Ascending aorta (tissue), 1 donor: ENCODE measurements around a stretch of chr17.

GRCh38 chr17:76500515-76500884 lies 723 bp downstream of the RHBDF2 start:
- PRO-cap: no peak

GRCh38 chr17:76557318-76558060 lies 17.6 kb downstream of the PRCD start:
- PRO-cap: bidirectional peak, plus-strand start at chr17:76557775, minus-strand start at chr17:76557594

DNA sequence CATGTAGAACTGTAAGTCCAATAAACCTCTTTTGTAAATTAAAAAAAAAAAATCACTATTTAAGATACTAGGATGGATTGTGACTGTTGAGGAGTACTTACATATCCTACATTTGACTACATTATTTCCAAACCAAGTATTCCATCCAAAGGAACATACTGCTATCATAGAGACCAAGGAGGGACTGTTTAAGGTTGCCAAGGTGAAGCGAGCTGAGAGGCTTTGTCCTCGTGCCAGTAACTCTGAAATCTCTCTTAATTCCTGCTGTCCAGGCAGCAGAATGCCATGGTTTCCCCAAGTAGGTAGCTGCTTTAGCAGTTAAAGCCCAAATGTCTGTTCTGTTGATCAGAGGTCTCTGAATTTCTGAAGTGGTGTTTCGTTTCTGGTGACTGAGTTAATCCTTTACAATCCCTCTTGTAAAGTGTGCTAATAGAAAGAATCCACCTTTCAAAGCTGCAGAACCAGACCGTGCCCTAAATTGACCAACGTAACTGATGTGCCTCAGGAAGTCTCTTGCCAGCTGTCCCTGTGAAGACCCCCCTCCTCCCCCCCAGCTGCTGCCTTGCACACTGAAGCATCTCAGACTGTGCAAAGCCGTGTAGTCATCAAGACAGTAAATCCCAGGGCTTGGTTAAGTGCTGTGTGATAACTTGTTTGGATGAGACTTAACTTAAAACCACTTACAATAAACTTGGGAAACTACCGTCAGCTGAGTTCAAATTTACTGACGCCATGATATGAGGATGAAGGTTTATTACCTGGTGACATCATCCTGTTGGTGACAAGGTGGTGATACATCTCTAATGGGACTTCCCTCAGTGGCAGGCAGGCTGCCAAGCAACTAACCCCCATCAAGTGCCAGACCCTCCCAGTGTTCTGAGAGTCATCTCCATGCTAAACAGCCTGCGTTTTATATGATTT lies 20.8 kb downstream of the ST6GALNAC2 start:
- PRO-cap: no peak

DNA sequence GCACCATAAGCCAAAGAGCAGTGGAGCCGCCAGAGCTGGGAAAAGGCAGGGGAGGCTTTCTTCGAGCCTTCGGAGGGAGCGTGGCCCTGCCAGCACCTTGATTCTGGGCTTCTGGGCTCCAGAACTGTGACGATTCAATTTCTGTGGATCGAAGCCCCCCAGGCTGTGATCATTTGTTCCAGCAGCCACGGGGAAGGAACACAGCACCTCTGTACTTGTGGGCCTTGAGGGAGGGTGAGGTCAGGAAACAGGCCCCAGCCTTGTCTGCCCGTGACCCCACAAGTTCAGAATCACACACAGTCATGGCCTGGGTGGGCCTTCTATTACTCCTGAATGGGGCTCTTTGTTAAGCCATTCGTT lies 10.2 kb downstream of the ST6GALNAC2 start:
- PRO-cap: no peak

DNA sequence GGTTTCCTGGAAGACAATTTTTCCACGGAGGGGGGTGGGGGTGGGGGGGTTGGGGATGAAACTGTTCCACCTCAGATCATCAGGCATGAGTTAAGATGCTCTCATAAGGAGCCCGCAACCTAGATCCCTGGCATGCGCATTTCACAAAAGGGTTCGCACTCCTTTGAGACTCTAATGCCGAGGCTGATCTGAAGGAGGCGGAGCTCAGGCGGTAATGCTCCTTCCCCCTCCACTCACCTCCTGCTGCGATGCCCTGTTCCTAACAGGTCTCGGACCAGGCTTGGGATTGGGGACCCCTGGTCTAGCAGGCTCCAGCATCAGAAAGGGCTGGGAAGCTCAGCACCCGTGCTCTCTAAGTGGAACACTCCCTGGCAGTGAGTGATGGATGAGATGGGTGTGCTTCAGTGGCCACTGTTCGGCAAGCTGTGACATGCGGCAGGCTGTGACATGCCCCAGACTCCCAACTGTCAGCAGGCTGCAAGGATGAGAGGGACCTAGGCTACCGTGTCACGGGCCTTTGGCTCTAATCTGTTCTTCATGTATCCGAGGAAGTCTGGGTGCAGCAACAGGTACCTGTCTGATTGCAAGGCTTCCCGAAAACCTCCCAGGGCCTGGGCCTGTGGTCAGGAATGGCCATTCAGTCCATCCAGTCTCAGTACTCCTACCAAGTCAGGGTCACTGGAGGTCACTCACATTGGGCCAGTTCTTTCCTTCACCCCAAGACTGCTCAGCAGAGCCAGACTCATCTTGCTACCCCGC lies 1.2 kb upstream of the ST6GALNAC2 start:
- PRO-cap: no peak

DNA sequence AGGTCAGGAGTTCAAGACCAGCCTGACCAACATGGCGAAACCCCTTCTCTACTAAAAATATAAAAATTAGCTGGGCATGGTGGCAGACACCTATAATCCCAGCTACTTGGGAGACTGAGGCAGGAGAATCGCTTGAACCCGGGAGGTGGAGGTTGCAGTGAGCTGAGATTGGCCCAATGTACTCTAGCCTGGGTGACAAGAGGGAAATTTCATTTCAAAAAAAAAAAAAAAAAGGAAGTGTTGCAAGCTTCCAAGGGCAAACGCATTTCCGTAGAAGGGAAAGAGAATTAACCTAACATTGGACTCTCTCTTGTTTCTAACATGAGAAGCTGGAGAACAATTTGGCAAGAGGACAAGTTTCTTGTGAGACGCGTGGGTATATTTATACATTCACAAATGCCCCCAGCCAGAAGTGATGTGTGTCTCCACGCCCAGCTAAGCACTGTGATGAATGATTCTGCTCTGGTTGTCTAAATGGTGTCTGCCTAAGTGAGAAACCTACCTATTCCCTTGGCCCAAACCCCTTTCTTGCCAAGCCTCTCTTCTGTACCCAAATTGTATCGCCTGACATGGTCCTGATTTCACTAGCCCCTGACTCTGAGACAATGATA lies 14.0 kb upstream of the ST6GALNAC2 start:
- PRO-cap: no peak

DNA sequence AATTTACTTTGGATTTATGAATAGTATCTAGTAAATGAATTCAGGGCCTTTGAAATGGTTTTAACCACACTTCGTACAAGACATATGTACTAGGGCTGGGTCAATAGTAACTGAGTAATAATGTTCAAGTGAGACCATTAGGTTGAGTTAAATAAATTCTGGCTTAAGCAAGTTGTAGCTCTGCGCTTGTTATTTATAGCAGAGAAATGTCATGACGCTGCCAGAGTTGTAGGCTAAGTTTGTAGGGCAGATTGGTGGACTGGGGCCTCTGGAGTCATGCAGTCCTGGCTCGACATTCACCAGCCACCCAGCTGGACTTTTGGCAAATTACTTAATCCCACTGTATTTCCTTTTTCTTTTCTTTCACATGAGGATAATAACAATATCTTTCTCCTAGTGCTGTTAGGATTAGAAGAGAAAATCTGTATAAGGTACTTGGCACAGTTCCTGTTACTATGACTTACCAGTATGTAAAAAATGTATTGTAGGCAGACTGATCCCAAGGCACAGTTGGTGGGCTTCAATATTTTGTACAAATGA lies 2.4 kb downstream of the MFSD11 start:
- PRO-cap: no peak

GRCh38 chr17:76867605-76867880 lies 661 bp upstream of the MGAT5B start:
- PRO-cap: no peak

DNA sequence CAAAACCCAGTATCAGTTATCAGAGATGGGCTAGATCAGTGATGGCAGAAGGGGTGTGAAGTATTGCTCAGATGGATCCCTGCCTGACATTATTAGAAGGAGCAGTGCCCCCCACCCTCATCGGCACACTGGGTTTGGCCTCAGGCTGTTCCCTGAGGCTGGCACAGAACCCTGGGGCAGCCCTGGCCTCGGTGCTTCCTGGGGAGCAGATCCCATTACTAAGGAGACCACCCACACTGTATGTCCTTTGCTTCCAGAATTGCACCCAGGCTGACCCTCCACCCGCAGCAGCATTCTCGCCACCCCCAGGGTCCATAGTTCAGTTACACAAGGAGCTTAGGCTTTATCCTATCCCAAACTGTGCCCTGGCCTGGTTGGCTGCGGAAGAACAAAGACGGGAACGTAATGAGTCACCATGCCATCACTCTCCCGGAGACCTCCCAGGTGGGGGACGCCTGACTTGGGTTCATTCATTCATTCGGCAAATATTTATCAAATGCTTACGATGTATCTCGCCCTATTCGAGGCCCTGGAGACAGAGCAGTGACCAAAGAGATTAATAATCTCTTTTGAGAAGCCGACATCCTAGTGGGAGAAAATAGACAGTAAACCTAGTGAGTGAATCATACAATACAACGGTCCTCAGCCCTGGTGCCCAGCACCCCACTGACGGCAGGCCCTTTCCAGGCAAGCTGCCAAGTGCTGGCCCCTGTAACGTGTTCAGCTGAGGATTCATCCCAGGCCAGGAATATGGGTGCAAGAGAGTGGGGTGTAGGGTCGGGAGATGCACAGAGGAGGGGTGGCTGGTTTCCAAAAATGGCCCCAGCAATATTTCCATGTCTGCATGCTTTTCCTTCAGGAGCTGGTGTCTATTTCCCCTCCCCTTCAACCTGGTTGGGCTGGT lies 134.0 kb downstream of the MGAT5B start:
- PRO-cap: no peak

DNA sequence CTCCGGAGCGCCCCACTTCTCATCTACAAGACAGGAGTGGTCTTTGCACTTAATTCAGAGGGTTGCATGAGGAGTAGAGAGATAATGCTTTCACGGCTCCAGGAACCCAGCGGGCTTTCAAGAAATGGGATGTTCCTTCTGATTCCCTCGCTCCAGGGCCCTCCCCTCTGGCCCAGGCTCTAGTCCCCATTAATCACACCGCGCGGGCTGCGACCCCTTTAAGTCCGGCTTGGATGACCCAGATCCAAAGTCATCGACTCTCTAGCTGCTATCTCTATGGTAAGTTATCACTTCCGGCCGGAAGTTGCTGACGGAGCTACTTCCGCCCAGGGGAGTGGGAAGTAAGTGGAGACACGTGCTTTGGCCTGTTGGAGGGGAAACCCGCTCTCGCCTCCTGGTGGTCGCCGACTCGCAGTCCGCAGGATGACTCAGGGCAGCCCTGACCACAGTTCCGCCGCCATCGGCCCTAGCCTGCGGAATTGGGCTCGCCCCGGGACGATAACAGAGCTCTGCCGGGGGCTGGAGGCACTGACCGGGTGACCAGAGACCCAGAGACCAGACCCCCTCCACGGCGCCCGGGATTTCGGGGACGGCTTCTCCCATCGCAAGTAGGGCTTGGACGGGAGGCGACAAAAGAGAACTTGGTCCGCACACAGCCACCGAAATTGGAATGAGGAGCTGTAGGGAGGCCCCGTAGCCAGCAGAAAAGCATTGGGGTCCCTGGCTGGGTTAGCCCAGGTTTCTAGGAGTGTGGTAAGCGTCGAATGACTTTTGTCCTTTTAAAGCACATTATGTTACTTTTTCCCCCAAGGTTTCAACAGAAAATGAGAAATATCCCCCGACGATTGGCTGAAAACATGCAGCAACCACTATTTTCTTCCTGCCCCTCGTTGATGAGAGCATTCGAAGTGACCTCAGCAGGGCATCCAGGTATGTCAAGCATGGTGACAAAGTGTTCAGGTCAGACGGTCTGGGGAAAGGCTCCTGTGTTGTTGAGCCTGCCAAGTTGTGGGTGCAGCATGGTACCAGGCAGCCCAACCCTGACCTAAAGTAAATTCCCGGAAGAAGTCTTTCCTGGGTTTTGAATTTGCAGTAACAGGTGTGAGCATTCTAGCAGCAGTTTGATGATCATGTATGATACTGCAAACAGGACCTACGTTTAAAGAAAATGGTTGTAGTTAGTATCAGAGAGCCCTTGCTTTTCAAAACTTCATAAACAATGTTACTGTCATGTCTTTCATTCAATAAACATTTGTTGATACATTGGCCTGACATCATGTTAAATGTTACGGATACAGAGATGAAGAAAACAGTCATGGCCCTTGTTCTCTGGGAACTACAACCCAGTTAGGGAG lies 52.0 kb upstream of the SEC14L1 start:
- PRO-cap: unidirectional peak, plus-strand start at position 404 of the sequence

DNA sequence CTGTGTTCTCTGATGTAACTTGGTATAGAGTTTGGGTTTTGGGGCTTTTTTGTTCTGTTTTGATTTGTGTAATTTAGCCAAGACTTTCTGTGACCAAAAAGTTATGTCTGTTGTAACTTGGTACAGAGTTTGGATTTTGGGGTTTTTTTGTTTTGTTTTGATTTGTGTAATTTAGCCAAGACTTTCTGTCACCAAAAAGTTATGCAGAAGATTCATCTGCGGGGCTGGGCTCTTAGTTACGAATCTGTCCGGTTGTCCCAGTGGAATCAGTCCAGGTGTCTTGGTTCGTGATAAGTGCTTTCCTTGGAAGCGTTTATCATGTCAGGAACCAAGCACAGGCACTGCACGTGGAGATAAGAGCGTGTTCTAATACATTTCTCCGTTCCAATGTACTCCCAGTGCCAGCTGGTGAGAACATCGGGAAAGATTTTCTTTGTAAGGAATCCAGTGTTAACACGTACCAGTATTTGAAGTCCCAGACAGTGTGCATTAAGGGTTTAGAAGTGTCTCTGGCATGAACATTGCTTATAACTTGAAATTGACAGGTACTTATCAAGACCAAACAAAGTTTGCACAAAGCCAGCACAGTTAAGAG lies 44.0 kb upstream of the SEC14L1 start:
- PRO-cap: no peak

DNA sequence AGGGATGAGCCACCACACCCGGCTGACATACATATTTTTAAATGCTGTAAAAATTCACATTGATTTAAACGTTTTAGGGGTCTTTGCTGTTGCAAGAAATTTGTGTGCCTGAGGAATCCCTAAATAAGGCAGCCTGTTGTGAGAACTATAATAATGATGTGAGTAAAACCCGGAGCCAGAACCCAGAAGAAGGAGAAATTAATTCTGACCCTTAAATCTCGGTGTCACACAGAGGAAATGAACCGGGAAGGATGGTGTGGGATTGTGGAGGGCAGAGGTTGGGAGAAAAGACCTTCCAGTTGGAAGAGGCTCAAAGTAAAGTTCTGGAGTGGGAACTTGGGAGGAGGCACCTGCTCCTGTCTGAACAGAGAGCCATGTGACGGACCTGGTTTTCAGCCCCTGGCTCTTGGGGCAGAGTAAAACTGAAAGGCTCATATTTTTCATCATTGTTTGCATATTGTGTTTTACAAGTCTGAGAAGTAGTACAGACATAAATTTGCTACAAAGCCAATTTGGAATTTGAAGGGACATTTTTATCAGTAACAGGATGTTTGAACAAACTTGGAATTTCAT lies 24.5 kb upstream of the SEC14L1 start:
- PRO-cap: no peak

- PRO-cap: no peak
Measured at GRCh38 chr17:77126460-77126982, 14.2 kb upstream of the SEC14L1 start.

DNA sequence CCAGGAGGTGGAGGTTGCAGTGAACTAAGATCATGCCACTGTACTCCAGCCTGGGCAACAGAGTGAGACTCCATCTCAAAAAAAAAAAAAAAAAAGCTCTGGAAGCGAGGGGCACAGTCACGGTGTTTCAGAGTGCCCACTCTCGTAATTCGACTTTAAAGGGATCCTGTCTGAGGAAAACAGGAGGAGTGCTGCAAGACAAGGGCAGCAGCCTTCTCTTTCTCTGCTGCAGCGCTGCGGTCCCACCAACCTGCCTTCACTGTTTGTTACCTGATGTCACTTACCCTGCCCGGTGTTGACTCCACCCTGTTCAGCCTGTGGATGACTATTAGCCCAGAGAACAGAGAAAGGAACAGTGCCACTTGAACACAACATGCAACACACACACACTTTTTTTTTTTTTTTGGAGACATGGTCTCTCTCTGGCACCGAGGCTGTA lies 6.9 kb upstream of the SEC14L1 start:
- PRO-cap: no peak

- PRO-cap: no peak
Measured at GRCh38 chr17:77147370-77147752, 6.6 kb downstream of the SEC14L1 start.

DNA sequence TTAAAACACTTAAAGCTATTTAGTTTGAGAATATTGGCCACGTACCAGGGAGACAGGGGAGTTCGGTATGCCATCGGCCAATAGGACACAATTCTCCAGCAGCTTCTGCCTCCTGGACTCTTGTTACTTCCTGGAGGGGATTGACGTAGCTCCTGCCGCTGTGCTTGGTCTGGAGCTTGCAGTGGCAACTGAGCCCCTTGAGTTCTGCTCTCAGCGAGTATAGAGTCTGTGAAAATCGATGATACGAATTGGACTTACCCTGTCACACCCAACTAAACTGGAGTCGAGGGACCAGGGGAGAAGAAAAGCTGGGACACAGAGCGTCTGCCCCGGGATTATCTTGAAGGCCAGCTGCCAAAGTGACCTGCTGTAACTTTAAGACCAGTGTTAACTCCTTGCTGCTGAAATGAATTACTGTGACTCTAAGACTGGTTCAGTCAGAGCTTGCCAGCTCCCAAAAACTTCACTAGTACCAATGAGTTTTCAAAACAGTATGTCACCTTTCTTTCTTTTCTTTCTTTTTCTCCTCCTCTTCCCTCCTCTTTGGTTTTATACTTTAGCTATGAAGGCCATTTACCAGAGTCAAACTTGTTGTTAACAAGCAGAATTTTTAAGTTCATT lies 22.3 kb downstream of the SEC14L1 start:
- PRO-cap: no peak

- PRO-cap: no peak
Measured at GRCh38 chr17:77182436-77182938, 41.7 kb downstream of the SEC14L1 start.

- PRO-cap: no peak
Measured at GRCh38 chr17:77227150-77228134, 53.9 kb upstream of the SEPTIN9 start.

DNA sequence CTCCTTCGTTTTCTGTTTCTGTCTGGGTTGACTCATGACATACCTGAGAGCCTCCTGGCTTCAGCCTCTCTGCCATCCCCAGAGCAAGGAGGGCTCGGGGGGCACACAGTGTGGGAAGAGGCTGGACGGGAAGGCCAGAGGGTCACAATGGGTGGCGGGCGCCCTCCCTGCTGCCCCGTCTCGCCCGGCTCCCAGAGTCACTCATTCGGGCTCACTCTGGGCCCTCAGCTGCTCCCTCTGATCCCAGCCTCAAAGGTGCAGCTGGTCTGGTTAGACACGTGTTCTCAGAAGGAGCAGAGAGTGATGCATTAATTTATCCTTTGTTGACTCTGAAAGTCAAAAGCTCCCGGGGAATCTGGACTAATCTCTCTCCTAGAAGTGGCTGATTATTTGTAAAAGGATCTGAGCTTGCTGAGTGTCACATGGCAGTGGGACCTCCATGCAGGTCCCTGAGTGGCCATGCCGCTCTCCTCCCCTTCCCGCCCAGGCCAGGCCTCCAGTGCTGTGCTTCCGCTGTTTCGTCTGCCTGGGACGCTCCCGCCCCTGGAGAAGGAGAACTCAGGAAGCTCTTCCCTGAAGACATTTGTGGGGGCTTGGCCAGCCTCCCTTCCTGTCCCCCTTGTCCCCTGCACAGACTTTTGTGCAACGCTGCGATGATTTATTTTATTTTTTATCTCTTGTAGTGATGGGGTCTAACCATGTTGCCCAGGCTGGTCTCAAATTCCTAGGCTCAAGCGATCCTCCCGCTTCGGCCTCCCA lies 52.9 kb upstream of the SEPTIN9 start:
- PRO-cap: no peak

DNA sequence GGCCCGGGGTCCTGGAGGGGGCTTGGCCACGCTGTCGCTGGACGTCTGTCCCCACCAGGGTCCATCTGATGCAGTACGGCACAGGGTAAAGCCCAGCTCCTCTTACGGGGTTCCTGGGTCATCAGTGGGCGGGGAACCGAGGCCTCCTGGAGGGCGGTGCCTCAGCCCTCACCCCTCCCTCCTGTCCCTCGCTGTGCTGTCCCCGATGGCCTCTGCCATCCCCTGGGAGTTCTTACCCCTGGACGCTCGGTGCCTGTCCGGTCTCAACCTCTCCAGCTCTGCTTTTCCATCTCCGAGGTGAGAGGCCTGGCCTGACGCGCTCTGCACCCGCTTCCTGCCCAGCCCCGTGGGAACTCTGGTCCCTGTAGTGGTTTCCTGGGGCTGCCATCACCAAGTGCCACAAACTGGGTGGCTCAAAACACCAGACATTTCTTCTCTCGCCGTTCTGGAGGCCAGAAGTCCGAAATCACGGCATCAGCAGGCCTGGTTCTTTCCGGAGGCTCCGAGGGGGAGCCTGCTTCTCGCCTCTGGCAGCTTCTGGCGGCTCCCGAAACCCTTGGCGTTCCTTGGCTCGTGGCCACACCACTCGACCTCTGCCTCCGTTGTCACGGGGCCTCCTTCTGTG lies 42.3 kb downstream of the SEPTIN9 start:
- PRO-cap: no peak